Testis (tissue), 5 donors: ENCODE measurements around a stretch of chr6.

DNA sequence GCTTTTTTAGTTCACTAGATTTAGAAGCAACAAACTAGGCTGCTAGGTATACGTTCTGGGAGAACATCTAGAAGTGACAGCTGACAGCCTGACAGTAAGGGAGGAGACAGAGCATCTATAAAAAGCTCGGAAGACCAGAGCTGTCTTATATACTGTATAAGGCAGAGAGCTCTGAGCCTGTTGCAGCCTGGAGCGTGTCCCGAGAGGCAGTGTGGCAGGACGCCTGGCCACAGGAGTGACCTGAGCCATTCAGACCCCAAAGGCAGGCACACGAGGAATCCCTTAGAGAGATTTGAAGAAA, 24.6 kb downstream of the PPP1R14C start:
- PRO-cap, 3 experiments: no peak in any of the 3 experiments
- RAMPAGE, long total RNA, 2 experiments: no peak in any of the 2 experiments
- RRBS: no CpG with 5 or more reads among the region's 6 CpGs

GRCh38 chr6:150185640-150186012, 42.8 kb downstream of the PPP1R14C start:
- PRO-cap, 3 experiments: no peak in any of the 3 experiments
- RAMPAGE, long total RNA, 2 experiments: no peak in any of the 2 experiments
- RRBS: no CpG with 5 or more reads among the region's 6 CpGs

DNA sequence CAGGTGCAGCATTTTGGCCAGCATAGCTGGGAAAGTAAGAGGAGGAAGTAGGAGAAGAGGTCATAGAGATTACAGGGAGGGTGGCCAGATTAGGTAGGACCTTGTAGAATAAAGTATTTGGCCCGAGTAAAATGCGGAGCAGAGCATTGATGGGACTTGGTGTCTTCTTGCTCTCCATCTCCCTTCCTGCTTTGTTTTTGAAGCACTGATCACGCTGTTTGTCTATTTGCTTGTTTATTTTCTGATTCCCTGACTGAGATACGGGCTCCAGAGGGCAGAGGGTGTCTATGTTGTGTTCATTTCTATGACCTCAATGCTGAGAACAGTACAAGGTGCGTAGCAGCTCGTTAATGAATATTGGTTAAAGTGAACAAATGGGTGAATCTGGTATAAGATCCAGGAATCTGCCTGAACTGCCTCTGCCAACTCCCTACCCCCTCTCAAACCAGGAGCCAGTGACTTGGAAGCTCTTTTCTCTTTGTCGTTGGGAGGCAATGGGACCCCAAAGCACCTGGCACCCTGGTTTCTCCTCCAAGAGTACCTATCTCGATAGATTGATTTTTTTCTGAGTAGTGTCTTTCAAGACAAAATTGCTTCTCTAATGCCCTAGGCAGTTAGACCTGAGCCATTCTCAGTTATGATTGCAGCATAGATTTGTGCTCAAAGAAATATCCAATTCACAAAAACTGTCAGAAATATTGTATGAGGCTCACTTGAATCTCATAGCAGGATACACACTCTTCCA, 88.5 kb downstream of the IYD start:
- PRO-cap, 3 experiments: no peak in any of the 3 experiments
- RAMPAGE, long total RNA, 2 experiments: no peak in any of the 2 experiments
- RRBS: no CpG with 5 or more reads among the region's 8 CpGs

GRCh38 chr6:150683145-150683940, 83.7 kb downstream of the PLEKHG1 start:
- PRO-cap, 3 experiments: peak in 1 of 3 experiments; most common plus-strand start chr6:150683610 (in 1); most common minus-strand start chr6:150683362 (in 1)
- RAMPAGE, long total RNA, 2 experiments: no peak in any of the 2 experiments
- RRBS: 77% methylated on average over 4 of the region's 17 CpGs

DNA sequence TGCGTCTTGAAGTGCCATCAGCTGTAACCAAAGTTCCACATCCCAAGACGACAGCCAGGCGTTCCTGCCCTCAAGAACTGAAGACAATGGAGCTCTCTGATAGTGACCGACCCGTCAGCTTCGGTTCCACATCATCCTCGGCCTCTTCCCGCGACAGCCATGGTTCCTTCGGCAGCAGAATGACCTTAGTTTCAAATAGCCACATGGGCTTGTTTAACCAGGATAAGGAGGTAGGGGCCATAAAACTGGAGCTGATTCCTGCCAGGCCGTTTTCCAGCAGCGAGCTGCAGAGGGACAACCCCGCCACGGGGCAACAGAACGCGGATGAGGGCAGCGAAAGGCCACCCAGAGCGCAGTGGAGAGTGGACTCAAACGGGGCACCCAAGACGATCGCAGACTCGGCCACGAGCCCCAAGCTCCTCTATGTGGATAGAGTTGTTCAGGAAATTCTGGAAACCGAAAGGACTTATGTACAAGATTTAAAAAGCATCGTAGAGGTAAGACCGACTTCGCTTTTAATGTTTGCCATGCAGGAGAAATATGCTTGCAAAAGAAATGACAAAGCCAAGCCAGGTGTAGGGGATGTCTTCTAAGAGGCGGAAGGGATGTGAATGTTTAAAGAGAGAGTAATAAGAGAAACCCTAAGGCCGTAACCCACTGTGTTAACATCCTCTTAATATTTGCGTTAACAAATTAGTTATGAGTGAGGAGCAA, 131.7 kb upstream of the MTHFD1L start:
- PRO-cap, 3 experiments: no peak in any of the 3 experiments
- RAMPAGE, long total RNA, 2 experiments: no peak in any of the 2 experiments
- RRBS: no CpG with 5 or more reads among the region's 30 CpGs

- PRO-cap, 3 experiments: no peak in any of the 3 experiments
- RAMPAGE, long total RNA, 2 experiments: no peak in any of the 2 experiments
- RRBS: no CpG with 5 or more reads among the region's 5 CpGs
These were observed 116.4 kb downstream of the MTHFD1L start for GRCh38 chr6:150981632-150982519.

- PRO-cap, 3 experiments: no peak in any of the 3 experiments
- RAMPAGE, long total RNA, 2 experiments: no peak in any of the 2 experiments
- RRBS: no CpG with 5 or more reads among the region's 9 CpGs
These were observed 179.5 kb upstream of the AKAP12 start for GRCh38 chr6:151060078-151060832.

GRCh38 chr6:151242233-151242935, 2.6 kb downstream of the AKAP12 start:
- PRO-cap, 3 experiments: peak in 1 of 3 experiments; most common minus-strand start chr6:151242736 (in 1)
- RAMPAGE, long total RNA, 2 experiments: no peak in any of the 2 experiments
- RRBS: no CpG with 5 or more reads among the region's 10 CpGs

DNA sequence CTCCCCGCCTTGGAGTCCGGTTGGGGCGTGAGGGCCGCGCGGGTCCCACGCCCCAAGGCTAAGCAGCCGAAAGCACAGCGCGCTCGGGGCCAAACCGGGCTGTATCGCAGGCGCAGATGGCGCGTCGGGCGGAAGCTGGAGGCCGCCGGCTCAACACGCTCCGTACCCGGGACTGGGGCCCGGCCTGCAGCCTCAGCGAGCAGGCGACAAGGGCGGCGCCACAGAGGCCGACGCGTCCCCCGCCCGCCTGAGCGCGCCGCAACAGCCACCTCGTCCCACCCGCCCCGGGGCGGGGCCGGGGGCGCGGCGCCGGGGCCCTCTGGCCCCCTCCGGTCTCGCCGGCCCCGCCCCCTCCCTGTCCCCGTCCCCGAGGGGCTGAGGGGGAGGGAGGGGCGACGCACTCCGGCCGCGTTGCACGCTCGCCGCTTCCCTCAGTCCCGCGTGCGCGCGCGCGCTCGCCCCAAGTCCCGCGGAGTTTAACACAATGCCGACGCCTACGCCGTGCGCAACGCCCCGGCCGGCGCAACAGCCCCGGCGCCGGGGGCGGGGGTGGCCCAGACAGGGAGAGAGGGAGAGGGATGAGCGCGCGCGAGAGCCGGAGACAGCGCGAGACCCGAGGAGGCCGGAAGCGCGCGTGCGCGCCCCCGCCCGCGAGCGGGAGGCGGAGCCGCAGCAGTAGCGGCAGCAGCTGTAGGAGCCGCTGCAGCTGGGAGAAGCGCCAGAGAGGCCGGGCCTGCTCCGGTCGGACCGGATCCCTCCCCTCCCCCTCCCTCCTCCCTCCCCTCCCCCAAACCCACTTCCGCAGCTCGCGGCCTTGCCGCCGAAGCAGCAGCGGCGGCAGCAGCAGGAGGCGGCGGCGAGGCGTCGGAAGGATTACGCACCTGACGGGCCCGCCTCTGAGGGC, 1.1 kb downstream of the ZBTB2 start:
- PRO-cap, 3 experiments: peak in 3 of 3 experiments; most common plus-strand start position 675 of the sequence (in 2); most common minus-strand start position 174 of the sequence (in 2)
- RAMPAGE, long total RNA, 2 experiments: no peak in any of the 2 experiments
- RRBS: 2% methylated on average over 68 of the region's 124 CpGs

- PRO-cap, 3 experiments: no peak in any of the 3 experiments
- RAMPAGE, long total RNA, 2 experiments: no peak in any of the 2 experiments
- RRBS: no CpG with 5 or more reads among the region's 9 CpGs
These were observed 9.5 kb downstream of the RMND1 start for GRCh38 chr6:151442353-151442924.

GRCh38 chr6:151445901-151446638, 5.9 kb downstream of the RMND1 start:
- PRO-cap, 3 experiments: no peak in any of the 3 experiments
- RAMPAGE, long total RNA, 2 experiments: no peak in any of the 2 experiments
- RRBS: no CpG with 5 or more reads among the region's 3 CpGs

DNA sequence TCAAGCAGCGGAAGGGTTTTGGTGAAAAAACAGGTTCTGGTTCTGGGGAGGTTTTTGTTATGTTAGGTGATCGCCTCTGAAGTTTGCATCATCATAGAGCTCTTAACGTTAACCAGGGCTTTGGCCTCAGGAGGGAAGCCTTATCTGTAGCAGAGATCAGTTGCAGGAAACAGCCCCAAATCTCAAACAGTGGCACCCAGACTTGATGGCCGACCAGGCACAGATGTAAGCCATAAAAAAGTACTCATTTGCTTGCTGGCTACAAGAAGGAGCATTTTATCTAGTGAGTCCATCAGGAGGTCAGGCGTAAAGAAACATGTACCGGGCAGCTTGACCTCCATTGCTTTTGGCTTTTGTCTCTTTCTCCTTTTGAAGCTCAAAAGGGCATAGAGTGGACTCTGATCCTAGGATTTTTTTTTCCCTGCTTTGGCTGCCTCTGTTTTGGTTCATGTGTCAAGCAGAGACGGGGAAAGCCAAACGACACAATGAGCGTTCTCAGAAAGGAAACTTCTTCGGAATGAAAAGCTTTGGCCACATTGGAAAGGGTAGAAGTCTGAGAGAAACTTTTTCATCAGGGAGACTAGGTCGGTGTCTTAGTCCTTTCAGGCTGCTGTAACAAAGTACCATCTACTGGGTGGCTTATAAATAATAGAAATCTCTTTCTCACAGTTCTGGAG, 122.4 kb downstream of the CCDC170 start:
- PRO-cap, 3 experiments: no peak in any of the 3 experiments
- RAMPAGE, long total RNA, 2 experiments: no peak in any of the 2 experiments
- RRBS: no CpG with 5 or more reads among the region's 11 CpGs

DNA sequence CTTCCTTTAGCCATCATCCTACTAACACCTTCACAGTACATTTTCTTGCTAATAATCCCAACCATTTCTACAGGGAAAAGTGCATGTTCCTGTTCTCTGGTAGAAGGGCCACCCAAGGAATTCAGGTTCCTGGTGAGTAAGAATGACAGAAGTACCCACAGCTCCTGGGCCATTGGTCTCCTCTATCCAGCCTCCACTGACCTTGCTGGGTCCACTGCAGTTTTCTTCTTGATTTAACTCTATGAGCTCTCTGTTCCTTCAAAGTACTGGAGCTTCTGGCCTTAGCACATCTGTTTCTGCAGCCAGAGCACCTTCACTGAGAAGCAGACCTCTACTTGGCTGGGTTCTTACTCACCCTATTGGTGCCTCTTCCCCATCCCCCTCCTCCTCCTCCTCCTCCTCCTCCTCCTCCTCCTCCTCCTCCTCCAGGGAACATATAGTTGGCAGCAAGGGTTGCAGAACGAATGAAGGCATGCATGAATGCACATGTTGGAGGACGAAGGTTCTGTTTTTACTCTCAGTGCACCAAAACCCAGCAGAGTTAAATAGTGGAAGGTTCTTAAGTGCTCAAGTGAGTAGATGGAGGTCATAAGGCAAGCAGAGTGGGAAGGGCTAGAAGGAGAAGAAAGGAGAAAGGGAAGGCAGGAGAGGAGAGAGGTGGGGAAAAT, 141.0 kb upstream of the ESR1 start:
- PRO-cap, 3 experiments: no peak in any of the 3 experiments
- RAMPAGE, long total RNA, 2 experiments: no peak in any of the 2 experiments
- RRBS: no CpG with 5 or more reads among the region's 2 CpGs

DNA sequence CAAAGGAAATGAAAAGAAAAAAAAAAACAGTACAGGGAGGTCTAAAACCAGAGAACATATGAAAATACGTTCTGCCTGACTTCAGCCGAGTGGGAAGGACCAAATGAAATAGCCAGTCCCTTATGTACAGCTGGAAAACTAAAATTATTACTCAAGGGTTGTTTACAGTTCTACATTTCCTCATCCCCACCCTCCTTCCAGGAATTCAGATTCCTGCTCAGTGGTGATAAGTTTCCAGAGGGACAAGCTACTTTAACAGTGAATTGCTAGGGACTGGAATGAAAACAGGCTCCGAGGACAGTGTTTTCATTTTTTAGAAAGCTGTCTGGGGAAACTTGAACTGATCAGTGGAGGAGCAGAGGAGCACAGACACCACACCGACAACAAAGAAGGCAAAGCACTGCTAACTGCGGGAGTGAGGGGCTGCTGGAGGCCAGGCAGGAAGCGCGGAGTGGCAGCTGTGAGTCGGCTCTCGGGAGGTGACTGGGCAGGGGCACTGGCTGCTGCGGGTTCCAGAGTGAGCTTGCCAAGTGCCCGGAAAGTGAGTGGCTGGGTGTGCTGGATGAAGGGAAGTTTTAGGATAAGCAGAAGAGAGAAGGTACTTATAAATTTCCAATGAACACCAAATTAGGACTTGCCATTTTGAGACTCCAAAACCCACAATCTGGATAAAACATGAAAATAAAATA, 322.3 kb downstream of the ESR1 start:
- PRO-cap, 3 experiments: peak in 3 of 3 experiments; most common plus-strand start position 347 of the sequence (in 3)
- RAMPAGE, long total RNA, 2 experiments: no peak in any of the 2 experiments
- RRBS: no CpG with 5 or more reads among the region's 11 CpGs

DNA sequence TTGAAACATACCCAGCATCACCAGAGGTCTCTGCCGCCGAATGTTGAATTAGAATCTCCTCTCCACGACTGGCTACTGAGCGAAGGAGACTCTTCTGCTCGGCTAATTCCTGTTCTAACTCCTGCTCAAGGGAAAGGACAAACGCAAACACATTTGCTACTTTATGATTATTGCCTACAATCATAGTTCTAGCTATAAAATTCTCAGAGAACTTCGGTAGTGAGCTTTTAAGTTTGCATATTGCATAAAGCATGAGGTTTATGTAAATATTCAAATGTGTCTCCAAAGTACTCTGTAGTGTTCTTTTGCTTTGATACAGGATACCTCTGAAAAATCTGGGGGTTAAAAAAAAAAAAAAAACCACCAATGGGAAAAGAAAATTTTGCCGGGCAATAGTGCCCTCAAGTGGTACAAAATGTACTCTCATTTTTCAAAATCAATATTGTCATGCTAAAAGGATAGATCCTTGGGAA, 369.1 kb downstream of the SYNE1 start:
- PRO-cap, 3 experiments: no peak in any of the 3 experiments
- RAMPAGE, long total RNA, 2 experiments: no peak in any of the 2 experiments
- RRBS: no CpG with 5 or more reads among the region's 8 CpGs

- PRO-cap, 3 experiments: no peak in any of the 3 experiments
- RAMPAGE, long total RNA, 2 experiments: no peak in any of the 2 experiments
- RRBS: no CpG with 5 or more reads among the region's 8 CpGs
These were observed 283.8 kb downstream of the SYNE1 start for GRCh38 chr6:152353240-152353964.

- PRO-cap, 3 experiments: no peak in any of the 3 experiments
- RAMPAGE, long total RNA, 2 experiments: no peak in any of the 2 experiments
- RRBS: no CpG with 5 or more reads among the region's 5 CpGs
These were observed 4.2 kb downstream of the MYCT1 start for GRCh38 chr6:152701772-152702399.

DNA sequence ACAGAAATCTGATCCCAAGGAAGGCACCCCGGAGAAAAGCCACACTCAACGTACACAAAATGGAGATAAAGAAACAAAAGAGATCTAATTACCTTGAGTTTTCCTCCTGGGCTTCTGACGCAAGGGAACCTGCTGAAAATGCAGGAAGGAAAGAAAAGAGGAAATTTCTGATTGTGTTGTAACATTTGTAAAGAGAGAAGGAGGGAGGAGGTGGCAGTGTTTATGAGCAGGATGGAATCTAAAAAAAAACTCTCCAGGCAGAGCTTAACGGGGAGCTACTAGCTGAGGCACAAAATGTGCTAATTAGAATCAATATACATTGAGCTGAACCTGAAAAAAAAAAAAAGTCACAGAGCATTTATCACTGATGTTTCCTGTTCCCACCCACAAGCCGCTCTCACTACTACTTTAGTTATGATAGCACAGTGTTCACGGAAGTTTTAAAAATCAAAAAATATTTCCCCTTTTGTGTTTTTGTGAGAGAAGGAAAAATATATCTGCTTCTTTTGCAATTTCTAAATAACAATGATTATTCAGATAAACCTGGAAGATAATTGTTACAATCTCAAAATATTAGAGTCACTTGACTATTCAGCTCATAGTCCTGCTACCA, 109.1 kb downstream of the IPCEF1 start:
- PRO-cap, 3 experiments: no peak in any of the 3 experiments
- RAMPAGE, long total RNA, 2 experiments: no peak in any of the 2 experiments
- RRBS: no CpG with 5 or more reads among the region's 6 CpGs

DNA sequence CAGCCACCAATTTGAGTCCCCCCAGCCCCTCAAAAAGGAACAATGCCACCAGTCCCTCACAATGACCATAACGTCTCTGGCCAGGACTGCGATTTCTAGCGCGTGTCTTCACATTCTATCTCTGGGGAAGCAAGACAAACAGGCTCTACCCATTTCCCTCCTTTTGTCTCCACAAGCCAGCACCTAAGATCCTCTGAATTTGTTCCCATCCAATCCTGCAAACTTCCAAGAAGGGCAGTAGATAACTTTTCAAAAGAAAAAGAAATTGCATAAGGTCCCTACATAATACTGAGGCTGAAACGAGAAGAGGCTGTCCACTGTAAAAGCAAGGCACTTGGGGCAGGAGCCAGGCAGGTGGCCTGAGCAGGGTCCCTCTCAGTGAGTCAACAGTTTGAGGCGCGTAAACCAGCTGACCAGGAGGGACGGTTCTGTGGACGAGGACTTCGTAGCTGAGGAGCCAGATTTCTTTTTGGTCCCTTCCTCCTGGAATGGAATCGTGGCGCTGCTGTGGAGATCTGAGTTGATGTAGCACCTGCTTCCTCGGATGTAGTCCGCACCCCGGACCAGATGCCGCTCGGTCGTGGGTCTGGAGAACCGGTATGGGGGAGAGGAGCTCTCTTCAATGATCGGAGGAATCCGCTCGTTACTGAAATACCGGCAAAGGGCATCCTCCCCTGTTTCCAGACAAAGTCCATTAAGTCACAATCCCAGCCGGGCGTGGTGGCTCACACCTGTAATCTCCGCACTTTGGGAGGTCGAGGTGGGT, 49.6 kb upstream of the IPCEF1 start:
- PRO-cap, 3 experiments: peak in 1 of 3 experiments; most common minus-strand start position 652 of the sequence (in 1)
- RAMPAGE, long total RNA, 2 experiments: no peak in any of the 2 experiments
- RRBS: 56% methylated on average over 4 of the region's 27 CpGs

DNA sequence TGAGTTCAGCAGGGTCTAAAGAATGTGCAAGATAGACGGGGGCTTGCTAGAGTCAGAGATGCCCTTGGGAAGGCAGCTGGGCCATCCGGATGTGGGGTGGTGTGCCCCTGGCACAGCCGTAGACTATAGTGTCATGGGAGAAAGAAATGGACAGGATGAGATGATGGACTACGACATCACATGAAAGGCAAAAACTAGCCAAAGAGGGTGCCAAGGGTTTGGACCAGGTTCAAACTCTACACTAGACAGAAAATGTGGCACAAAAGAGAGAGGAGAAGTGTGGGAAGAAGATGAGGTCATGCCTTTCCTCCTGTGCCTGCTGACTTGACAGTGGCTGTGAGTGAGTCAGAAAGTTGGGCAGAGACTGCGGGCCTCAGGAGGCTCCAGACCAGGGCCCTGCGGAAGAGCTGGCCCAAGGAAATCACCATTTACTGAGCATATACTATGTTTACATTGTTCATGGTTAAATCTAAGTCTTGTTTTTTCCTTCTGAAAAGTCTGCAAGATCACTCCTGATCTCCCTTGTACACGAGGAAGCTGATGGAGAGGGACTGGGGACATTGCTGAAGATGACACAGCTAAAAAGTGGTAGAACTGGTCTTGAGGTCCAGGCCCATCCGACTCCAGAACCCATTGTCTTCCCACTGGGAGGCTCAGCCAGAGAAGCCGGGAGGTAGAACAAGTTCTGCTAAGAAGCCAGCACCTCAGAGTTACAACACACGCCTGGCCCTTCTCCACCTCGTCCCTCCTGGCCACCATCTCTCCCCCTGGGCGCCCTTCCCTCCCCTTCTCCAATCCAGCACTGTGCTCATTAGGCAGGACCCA, 35.7 kb downstream of the CNKSR3 start:
- PRO-cap, 3 experiments: peak in 1 of 3 experiments; most common plus-strand start position 348 of the sequence (in 1)
- RAMPAGE, long total RNA, 2 experiments: no peak in any of the 2 experiments
- RRBS: no CpG with 5 or more reads among the region's 12 CpGs